Heart left ventricle (tissue), 7 donors: ENCODE data around the genes GARIN5B, UBE2S, ZNF784 and ZNF581.

GRCh38 chr19:55118264-55119291 is 1.1 kb upstream of the PPP1R12C start:
- PRO-cap, 6 experiments = peak in 1 of 6 experiments; most common plus-strand start chr19:55118601 (in 1); most common minus-strand start chr19:55118594 (in 1)
- RAMPAGE, long total RNA, 2 experiments = no peak in any of the 2 experiments
- RRBS = 16% methylated on average over 6 of the region's 39 CpGs

- PRO-cap, 6 experiments = peak in 1 of 6 experiments; most common minus-strand start chr19:55149650 (in 1)
- RAMPAGE, long total RNA, 2 experiments = no peak in any of the 2 experiments
- RRBS = no CpG with 5 or more reads among the region's 13 CpGs
These were observed 628 bp upstream of the TNNT1 start for GRCh38 chr19:55149492-55150175.

GRCh38 chr19:55180938-55181481 is 921 bp upstream of the SYT5 start:
- PRO-cap, 6 experiments = no peak in any of the 6 experiments
- RAMPAGE, long total RNA, 2 experiments = no peak in any of the 2 experiments
- RRBS = no CpG with 5 or more reads among the region's 6 CpGs

DNA sequence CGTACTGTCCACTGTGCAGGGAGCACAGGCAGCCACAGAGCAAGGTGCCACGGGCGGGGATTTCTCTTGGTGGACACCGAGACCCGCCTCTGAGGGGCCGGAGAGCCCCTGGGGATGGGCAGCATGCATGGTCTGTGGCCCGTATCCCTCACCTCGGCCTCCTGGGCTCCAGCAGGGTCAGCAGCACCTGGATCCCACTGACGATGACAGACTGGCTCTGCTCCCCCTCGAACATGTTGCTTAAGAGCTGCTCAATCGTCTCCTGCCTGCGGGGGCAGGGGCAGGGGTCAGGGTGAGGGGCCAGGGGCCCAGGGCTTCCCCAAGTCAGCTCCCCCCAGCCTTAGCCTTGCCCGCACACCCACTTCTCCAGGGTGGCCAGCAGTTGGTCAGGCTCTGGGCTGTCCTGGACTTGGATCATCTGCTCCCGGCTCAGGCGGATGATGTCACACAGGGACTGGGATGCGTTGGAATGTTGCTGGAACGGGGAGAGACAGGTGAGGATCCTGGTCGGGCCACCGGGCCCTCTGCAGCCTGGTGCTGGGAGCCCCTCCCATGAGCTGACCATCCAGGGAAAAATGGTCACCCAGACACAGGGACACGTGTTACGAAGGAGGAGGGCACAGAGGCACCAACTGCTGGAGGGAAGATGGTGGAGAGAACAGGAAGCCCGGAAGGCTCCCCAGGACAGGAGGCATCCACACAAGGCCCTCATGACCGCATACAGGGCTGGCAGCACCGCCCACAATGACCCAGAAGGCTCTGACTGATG is 13.6 kb upstream of the TMEM86B start:
- PRO-cap, 6 experiments = no peak in any of the 6 experiments
- RAMPAGE, long total RNA, 2 experiments = no peak in any of the 2 experiments
- RRBS = 75% methylated on average over 5 of the region's 24 CpGs

DNA sequence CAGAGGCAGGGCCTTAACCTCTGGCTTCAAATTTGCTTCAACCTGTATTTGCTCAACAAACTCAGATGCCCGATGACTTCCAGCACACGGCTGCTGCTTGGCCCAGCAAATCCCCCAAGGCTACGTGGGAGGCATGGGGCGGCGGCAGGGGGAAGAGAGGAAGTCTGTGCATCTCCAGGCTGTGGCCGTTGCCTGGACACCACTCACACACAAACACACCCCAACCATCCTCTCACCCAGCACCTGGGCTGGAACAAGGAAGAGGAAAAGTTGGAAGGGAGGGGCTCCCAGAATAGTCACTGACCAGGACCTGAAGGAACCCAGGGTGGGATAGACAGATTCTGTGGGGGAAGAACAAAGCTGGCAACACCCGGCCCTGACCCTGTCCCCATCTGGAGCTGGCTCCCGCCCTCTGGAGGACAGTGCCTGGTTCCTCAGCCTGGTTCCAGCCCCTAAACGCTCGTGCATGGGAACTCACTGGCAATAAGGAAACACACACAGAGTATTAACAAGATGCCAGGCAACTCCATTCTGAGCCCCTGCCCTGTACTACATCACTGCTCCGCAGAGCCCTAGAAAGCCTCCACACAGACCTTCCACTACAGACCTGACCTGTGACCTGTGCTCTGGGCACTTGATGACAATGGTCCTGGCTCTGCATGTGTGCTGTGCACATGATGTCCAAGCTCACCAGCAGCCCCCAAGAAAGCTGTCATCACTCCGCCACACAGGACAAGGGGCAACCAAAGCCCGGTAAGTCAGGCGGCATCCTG is 11.1 kb downstream of the PPP6R1 start:
- PRO-cap, 6 experiments = peak in 1 of 6 experiments; most common plus-strand start position 337 of the sequence (in 1)
- RAMPAGE, long total RNA, 2 experiments = no peak in any of the 2 experiments
- RRBS = no CpG with 5 or more reads among the region's 14 CpGs

- PRO-cap, 6 experiments = no peak in any of the 6 experiments
- RAMPAGE, long total RNA, 2 experiments = no peak in any of the 2 experiments
- RRBS = no CpG with 5 or more reads among the region's 16 CpGs
These were observed 466 bp downstream of the TMEM150B start for GRCh38 chr19:55324551-55325199.

- PRO-cap, 6 experiments = peak in 1 of 6 experiments; most common plus-strand start chr19:55360711 (in 1)
- RAMPAGE, long total RNA, 2 experiments = no peak in any of the 2 experiments
- RRBS = no CpG with 5 or more reads among the region's 7 CpGs
These were observed 2.5 kb downstream of the GARIN5B start for GRCh38 chr19:55360582-55360960.

DNA sequence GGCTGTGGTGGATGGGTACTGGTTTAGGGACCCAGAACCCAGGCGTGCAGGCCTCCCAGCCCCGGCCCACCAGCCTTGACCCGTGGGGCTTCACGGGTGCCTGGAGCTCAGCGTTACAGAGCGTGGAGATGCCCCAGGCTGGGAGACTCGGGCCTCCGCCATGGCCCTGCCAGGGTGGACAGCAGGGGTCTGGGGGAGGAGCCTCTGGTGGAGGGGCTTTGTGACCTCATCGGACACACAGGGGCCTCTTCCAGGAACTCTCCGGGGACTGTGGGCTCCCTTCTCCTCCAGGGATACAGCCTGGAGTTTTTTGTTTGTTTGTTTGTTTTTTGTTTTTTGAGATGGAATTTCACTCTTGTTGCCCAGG is at the start of gene GARIN5B:
GARIN5B (minus strand) TSS at position 191 of the 367 bp plus-strand sequence.
- PRO-cap, 6 experiments = no peak in any of the 6 experiments
- RAMPAGE, long total RNA, 2 experiments = no peak in any of the 2 experiments
- RRBS = no CpG with 5 or more reads among the region's 10 CpGs

DNA sequence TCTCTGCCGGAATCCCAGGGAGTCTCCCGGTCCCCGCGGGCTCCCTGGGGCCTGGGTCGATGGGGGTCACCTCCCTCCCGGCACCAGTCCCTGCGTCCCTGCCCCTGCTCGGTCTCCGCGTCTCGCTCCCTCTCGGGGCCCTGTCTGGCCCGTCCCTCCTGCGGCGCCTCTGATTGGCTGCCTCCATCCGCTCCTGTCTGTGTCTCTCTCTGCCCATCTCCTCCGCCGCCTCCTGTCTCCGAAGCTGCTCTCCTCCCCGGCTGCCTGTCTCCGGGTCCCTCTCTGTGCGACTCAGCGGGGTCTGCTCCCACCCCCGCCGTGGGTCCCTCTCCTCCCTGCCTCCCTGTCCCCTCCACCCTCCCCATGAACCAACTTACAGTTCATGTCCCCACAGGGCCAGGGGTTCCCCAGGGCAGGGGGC is 326 bp downstream of the IL11 start:
- PRO-cap, 6 experiments = no peak in any of the 6 experiments
- RAMPAGE, long total RNA, 2 experiments = no peak in any of the 2 experiments
- RRBS = 2% methylated on average over 5 of the region's 25 CpGs

GRCh38 chr19:55386159-55387008 is 652 bp downstream of the RPL28 start:
- PRO-cap, 6 experiments = no peak in any of the 6 experiments
- RAMPAGE, long total RNA, 2 experiments = start-site peak on the plus strand in 2 of 2 experiments, at chr19:55386359-55386685 at its widest, 33 to 458 reads per replicate
- RRBS = 5% methylated on average over 18 of the region's 54 CpGs

DNA sequence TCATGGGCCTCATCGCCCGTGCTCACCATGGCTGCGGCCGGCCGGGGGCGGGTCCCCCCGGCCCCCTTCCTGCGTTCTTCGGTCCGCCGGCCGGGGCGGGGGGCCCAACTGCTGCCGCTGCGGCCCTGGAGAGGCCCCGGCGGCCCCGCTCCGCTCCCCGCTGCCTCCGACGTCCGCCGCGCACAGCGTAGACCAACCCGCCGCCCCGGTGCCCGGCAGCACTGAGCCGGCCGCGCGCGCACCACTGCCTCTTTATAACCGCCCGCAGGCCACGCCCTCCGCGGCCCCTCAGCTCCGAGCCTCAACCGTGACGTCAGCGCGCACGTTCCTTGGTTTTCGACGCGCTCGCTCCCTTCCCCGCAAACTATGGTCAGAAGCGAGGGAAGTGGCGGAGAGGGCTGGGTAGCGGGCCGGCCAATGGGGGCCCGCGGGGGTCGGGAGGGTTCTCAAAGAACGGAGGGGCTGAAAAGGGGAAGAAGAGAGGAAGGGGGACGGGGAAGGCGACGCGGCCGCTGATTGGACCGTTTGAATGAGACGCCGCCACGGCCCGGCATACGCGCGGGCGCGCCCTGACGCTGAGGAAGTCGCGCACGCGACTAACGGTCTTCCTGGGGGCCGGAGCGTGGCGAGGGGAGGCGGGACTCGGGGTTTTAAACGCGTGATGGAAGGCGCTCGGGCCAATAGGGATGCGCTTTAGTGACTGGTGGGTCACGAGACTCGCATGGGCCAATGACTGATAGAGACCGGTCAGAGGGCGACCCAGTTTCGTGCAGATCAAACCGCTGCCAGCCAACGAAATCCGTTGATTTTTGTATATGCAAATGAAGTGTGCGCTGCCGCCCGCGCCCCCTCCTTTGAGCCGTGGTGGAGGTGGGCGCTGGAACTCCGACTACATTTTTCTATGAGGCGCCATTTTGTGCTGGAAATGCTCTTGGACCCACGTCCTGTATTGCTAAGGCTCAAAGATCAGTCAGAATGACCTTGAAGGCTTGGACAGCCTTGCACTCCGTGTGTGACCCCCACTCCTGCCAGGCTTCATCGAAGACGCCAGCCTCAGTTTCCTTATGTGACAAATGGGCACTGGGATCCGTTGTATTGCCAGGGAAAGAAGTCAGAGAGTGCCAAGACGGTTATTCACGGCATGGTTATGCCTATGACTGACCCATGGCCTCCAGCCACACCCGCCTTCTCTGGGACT is at the start of gene UBE2S:
UBE2S (minus strand) TSS at position 228 of the 1,198 bp plus-strand sequence.
- PRO-cap, 6 experiments = peak in 6 of 6 experiments; most common plus-strand start position 362 of the sequence (in 4); most common minus-strand start position 598 of the sequence (in 5)
- RAMPAGE, long total RNA, 2 experiments = no peak in any of the 2 experiments
- RRBS = under 1% methylated on average over 28 of the region's 114 CpGs

DNA sequence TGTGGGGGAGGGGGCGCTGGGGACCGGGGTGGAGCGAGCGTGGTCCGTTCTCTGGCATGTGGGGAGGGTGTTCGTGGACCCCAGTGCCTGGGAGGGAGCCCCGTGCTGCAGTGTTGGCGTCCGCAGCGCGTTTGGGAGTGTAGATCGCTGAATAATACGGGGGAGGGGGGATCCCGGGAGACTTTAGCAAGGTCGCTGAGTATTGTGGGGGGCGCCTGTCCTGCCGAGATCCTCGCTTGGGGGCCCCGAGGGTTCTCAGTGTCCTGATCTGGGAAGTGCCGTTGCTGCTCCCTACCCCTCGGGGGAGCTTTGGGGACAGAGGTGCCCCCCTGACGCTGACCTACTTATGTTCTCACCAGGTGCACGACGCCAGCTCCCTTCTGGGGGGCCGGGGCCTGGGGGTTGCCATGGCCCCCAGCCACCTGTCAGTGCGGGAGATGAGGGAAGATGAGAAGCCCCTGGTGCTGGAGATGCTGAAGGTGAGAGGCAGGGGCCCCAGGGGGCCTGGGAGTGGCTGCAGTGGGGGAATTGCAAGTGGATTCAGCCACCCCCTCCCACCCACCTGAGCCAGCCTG is 401 bp downstream of the NAT14 start:
- PRO-cap, 6 experiments = no peak in any of the 6 experiments
- RAMPAGE, long total RNA, 2 experiments = no peak in any of the 2 experiments
- RRBS = 8% methylated on average over 2 of the region's 26 CpGs

- PRO-cap, 6 experiments = peak in 6 of 6 experiments; most common plus-strand start chr19:55493499 (in 5); most common minus-strand start chr19:55493904 (in 4)
- RAMPAGE, long total RNA, 2 experiments = no peak in any of the 2 experiments
- RRBS = 13% methylated on average over 8 of the region's 48 CpGs
These were observed 5.1 kb downstream of the SSC5D start for GRCh38 chr19:55493041-55493956.

GRCh38 chr19:55544585-55545418 is 541 bp downstream of the SBK3 start:
- PRO-cap, 6 experiments = no peak in any of the 6 experiments
- RAMPAGE, long total RNA, 2 experiments = no peak in any of the 2 experiments
- RRBS = 75% methylated on average over 2 of the region's 25 CpGs

DNA sequence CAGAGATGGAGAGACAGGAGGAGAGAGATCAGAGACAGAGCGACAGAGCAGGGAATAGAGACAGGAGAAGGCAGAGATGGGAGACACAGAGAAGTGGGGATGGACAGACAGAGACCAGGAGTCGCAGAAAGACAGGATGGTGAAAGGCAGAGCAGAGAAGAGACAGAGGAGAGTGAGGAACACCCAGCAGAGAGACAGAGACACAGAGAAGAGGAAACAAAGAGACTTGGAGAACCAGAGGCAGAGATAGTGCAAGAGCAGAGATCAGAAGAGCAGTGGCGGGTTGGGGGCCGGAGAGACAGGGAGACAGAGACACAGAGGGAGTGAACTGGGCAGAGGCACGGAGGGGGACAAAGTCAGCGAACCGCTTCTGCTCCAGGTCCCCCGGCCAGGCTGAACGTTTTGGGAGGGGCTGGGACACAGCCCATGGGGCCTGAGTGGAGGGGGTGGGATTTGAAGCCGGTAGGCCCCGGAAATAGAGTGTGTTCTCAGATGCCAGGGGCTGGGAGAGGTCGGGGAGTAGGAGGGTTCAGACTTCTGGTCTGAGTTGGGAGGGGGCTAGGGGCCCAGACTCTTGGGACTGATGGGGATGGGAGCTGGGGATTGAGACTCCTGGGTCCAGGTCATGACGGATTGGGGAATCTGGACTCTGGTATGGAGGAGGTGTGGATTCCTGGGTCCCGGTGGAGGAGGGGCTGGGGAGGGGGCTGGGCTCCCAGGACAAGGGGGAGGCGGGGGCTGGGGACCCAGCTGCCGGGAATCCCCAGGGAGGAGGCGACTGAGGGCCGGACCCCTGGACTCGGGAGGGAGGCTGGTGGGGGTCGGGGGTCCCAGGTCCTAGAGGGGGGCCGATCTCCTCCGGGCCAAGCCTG is 597 bp downstream of the ZNF579 start:
- PRO-cap, 6 experiments = peak in 5 of 6 experiments; most common plus-strand start position 483 of the sequence (in 2); most common minus-strand start position 399 of the sequence (in 3)
- RAMPAGE, long total RNA, 2 experiments = no peak in any of the 2 experiments
- RRBS = 3% methylated on average over 13 of the region's 22 CpGs

GRCh38 chr19:55616797-55617723 is 7.3 kb downstream of the ZNF784 start:
- PRO-cap, 6 experiments = no peak in any of the 6 experiments
- RAMPAGE, long total RNA, 2 experiments = no peak in any of the 2 experiments
- RRBS = 46% methylated on average over 2 of the region's 28 CpGs

- PRO-cap, 6 experiments = peak in 6 of 6 experiments; most common plus-strand start chr19:55624402 (in 3); most common minus-strand start chr19:55624566 (in 4)
- RAMPAGE, long total RNA, 2 experiments = start-site peak on the minus strand in 1 of 2 experiments, at chr19:55624570-55624584 at its widest, 11 reads per replicate
- RRBS = 2% methylated on average over 6 of the region's 71 CpGs
These were observed at the start of gene ZNF784 for GRCh38 chr19:55623821-55625276. Gene ZNF784, minus strand, starts transcription at chr19:55624566.

GRCh38 chr19:55640471-55640876 is 328 bp upstream of the ZNF580 start:
- PRO-cap, 6 experiments = peak in 3 of 6 experiments; most common plus-strand start chr19:55640545 (in 1)
- RAMPAGE, long total RNA, 2 experiments = no peak in any of the 2 experiments
- RRBS = 3% methylated on average over 7 of the region's 31 CpGs

DNA sequence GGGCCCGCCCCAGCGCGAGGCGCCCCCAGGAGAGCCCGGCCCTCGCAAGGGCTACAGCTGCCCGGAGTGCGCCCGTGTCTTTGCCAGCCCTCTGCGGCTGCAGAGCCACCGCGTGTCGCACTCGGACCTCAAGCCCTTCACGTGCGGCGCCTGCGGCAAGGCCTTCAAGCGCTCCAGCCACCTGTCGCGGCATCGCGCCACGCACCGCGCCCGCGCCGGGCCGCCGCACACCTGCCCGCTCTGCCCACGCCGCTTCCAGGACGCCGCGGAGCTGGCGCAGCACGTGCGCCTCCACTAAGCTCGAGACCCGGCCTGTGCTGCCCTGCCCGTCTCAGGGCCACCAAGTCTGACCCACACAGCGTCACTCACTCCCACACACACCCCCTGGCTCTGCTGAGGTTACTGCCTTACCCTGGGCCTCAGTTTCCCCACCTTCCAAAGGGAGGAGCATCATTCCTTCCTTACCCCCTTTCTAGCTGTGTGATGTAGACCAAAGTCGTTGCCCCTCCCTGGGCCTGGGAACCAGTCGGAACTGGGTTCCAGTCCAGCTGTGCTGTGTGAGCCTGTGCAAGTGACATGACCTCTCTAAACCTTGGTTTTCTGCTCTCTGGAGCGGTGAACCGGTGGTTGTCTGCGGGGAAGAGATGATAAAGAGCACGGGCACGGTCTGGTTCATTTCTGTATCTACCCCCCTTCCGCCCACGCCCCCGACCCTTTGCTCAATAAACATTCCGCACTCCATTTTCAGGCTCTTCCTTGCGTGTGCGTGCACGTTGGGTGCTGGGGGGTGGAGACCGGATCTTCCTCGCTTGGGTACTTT is 509 bp upstream of the ZNF581 start:
- PRO-cap, 6 experiments = peak in 4 of 6 experiments; most common minus-strand start position 316 of the sequence (in 1)
- RAMPAGE, long total RNA, 2 experiments = start-site peak on the plus strand in 1 of 2 experiments, centred at position 432 of the sequence, 19 reads per replicate
- RRBS = 6% methylated on average over 18 of the region's 60 CpGs

DNA sequence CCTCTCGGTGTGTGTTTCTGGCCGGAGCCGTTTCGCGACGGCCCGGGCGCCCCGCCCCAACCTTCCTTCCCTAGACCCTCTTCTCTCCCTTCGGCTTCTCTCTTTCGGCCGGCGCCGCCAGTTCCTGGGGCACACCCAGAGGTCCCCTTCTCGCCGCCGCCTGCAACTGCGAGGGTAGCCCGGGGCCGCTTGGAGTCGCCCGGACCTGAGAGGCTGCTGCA is at the start of gene ZNF581:
ZNF581 (plus strand) TSS at position 100 of the 221 bp plus-strand sequence.
- PRO-cap, 6 experiments = peak in 6 of 6 experiments; most common plus-strand start position 102 of the sequence (in 5)
- RAMPAGE, long total RNA, 2 experiments = start-site peak on the plus strand in 2 of 2 experiments, centred at positions 76 to 84 of the sequence, 30 to 54 reads per replicate
- RRBS = under 1% methylated on average over 14 of the region's 22 CpGs